ENCODE data around the gene LRGUK.

GRCh38 chr7:131524108-131524537 lies 32.3 kb downstream of the PODXL start:
- PRO-cap, 3 experiments, result no peak in any of the 3 experiments
- RRBS, result no CpG with 5 or more reads among the region's 2 CpGs

DNA sequence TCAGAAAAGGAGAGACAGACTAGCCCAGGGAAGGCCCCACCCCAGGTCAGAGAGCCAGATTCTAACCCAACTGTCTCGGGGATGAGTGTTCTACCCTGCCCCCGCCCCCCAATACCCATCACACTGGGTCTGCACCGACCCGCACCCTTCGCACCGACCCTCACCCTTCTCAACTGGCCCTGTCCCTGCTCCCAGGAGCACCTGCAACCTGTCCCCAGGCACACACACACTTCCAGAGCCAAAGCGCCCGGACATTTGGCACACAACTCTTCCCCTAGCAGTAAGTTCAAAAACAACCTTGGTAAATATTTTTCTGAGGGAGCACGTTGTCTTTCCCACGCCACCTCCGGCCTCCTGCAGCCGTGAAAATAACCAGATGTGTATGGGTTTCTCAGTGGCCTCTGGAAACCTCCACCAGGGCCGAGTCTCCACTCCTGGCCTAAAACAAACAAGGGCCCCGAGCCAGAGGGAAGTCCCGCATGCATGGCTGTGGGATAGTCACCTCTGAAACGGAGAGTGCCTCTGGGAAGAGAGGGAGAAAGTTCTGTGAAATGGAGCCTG lies 16.0 kb downstream of the PODXL start:
- PRO-cap, 3 experiments, result no peak in any of the 3 experiments
- RRBS, result 7% methylated on average over 4 of the region's 16 CpGs

GRCh38 chr7:131556711-131557419 lies 437 bp upstream of the PODXL start:
- PRO-cap, 3 experiments, result peak in 3 of 3 experiments; most common plus-strand start chr7:131556801 (in 3)
- RRBS, result 1% methylated on average over 28 of the region's 48 CpGs

DNA sequence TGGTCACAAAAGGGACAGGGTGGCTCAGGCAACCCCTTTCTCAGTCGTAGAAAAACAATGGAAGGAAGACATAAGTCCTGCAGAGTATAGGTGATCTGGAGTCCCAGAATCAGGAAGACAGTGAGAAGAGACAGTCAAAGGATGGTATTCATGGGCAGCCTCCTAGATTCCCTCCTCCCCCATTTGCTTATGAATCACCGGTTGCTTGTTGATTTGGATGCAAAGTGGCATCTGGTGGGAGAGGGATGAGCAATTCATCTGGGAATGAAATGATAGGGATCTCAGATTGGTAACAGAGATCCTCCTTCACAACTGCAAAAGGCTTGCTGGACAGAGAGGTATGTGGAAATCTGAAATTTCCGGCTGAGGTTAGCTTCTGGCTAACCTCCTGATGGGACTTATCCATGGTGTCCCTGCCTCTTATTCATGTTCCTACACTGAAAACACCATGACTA lies 48.3 kb upstream of the PODXL start:
- PRO-cap, 3 experiments, result no peak in any of the 3 experiments
- RRBS, result no CpG with 5 or more reads among the region's 3 CpGs

DNA sequence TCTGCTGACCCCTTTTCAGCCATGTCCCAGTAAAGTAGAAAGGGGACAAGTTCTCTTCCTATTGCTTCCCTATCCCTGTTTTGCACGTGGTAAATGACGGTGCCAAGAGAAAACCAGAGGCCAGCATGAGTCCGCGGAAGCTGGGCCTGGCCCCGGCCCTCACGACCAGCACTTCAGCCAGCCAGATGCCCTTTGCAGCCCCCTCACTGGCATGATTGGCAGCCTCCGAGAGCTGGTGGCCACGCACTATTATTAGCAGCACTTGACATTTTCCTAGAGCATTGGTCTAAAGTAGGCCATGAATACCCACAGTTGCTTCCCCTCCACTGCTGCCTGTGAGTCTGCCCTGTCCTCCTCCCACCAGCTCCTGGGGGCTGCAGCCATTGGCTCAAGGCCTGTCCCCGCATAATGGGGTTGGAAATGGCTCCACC lies 369.1 kb downstream of the PLXNA4 start:
- PRO-cap, 3 experiments, result no peak in any of the 3 experiments
- RRBS, result no CpG with 5 or more reads among the region's 9 CpGs

DNA sequence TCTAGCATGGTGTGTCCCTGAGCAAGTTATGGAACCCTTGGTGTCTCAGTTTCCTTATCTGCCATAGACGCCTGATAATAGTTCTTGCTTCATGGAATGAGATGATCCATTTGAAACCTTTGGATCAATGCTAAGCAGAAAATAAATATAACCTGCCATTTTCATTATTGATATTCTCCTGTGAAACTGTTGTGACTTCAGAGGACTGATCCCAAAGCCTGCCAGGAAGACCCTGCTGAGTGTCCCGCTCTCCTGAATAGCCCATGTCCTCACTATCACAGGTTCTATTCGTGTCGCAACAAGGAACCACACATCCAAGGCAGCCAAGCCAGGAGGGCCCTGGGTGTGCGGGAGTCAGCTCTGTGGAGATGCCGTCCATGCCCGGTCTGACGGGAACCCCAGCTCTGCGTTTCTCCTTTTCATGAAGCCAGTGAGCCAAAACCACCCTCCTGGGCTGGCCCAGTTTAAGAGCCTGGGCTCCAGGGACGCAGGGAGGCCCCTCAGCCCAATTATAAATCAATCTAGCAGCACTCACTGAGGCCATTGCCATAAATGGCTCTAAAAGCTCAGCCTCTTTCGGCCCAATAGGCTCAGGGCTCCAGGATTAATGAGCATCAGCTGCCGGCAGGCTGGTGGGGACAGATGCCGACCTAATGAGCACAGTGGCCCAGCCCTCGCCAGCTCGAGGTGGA lies 178.0 kb downstream of the PLXNA4 start:
- PRO-cap, 3 experiments, result no peak in any of the 3 experiments
- RRBS, result no CpG with 5 or more reads among the region's 15 CpGs

GRCh38 chr7:132425322-132425701 lies 151.0 kb downstream of the PLXNA4 start:
- PRO-cap, 3 experiments, result no peak in any of the 3 experiments
- RRBS, result no CpG with 5 or more reads among the region's 3 CpGs

DNA sequence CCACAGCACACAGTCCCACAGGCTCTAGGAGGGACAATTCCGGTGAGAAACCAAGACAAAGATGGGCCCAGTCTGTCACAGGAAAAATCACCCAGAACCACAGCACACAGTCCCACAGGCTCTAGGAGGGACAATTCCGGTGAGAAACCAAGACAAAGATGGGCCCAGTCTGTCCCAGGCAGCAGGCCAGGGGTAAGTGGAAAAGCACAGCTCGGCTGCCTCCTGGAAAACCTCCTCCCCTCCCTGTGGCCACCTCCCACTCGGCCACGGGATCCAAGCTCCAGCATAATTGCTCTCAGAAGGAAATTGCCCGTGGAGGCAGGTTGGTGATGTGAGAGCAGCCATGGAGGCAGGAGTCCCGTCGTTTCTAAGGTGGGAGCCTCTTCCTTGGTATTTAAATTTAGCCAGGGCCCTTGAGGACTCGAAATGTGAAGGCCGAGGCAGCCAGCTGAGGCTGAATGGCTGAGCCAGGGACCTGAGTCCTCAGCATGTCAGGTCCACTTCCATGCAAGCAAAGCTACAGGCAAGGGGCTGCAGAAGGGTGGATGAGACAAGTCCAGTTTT lies 95.7 kb downstream of the PLXNA4 start:
- PRO-cap, 3 experiments, result no peak in any of the 3 experiments
- RRBS, result 73% methylated on average over 2 of the region's 10 CpGs

DNA sequence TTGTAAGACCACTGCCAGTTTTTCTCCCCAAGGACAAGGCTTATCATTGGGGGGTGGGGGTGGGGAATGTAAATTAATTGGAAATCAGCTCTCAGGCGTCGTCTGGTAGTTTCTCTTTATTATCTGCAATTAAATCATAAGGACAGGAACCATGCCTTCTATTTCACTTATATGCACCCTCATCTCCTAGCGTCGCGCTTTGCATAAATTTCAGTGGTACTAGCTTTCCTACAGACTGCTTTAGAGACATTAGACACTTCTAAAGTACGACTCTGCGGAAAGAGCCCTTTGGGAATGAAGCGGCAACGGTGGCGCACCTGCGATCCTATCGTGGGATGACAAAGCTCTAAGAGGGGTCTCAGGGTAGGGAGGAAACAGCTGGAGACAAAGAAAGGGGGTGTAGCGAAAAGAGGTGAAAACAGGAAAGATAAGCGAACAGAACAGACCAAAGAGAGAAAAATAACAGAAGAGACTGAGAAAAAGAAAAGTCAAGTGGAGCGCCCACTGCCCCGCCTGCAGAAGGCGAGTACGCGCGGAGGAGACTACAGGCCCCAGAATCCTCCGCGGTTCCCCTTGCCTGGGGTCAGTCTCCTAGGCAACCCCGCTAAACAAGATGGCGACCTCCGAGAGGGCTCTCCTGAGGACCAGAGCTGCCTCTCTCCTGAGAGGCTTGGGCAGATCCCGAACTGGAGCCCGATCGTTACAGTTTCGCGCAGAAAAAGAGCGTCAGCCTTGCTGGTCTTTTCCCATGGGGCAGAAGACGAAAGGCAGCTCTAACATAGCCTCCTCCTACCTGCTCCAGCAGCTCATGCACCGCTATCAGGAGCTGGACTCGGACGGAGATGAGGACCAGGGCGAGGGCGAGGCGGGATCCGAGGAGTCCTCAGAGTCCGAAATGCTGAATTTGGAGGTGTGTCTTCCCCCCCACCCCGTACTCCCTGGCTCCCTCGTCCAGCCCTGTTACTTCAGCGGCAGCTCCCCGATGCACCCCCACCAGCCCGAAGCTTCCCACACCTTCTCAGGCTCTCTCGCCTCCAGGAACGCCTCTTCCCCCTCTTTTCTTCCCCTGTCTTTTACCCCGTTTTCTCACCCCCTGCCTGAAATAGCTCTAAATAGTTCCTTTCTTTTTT lies at the start of gene LRGUK:
Gene LRGUK (plus strand): TSS at position 586 of the 1,130 bp plus-strand sequence.
- PRO-cap, 3 experiments, result no peak in any of the 3 experiments
- RRBS, result no CpG with 5 or more reads among the region's 48 CpGs

GRCh38 chr7:134374183-134374777 lies 57.5 kb upstream of the SLC35B4 start:
- PRO-cap, 3 experiments, result no peak in any of the 3 experiments
- RRBS, result no CpG with 5 or more reads among the region's 2 CpGs

DNA sequence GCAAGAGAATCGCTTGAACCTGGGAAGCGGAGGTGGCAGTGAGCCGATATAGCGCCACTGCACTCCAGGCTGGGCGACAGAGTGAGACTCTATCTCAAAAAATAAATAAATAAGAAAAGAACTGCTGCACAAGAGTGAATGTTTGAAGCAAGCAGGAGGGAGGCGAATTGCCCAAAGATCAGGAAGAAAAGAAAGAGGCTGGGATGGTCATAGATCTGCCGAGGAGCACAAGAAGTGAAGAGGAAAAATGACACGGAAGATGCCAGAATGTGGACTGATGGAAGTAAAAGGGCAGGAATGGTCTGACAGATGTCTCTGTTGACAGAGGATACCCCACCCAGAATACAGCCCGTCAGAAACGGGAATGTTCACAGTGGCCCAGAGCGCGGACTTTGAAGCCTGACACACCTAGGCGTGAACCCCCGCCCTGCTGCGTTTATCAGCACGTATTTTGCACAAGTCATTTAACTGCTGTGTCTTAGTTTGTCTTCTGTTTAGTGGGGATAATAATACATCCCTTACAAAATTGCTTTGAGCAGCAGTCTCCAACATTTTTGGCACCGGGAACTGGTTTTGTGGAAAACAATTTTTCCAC lies 27.2 kb downstream of the AKR1B1 start:
- PRO-cap, 3 experiments, result no peak in any of the 3 experiments
- RRBS, result no CpG with 5 or more reads among the region's 17 CpGs

GRCh38 chr7:134542189-134542640 lies 6.7 kb upstream of the AKR1B15 start:
- PRO-cap, 3 experiments, result no peak in any of the 3 experiments
- RRBS, result no CpG with 5 or more reads among the region's 6 CpGs

- PRO-cap, 3 experiments, result no peak in any of the 3 experiments
- RRBS, result no CpG with 5 or more reads among the region's 4 CpGs
Measured at GRCh38 chr7:134554195-134554595, 5.3 kb downstream of the AKR1B15 start.

GRCh38 chr7:134783054-134784107 lies 3.9 kb downstream of the CALD1 start:
- PRO-cap, 3 experiments, result no peak in any of the 3 experiments
- RRBS, result no CpG with 5 or more reads among the region's 13 CpGs

- PRO-cap, 3 experiments, result no peak in any of the 3 experiments
- RRBS, result no CpG with 5 or more reads among the region's 2 CpGs
Measured at GRCh38 chr7:134835158-134835450, 55.7 kb downstream of the CALD1 start.

DNA sequence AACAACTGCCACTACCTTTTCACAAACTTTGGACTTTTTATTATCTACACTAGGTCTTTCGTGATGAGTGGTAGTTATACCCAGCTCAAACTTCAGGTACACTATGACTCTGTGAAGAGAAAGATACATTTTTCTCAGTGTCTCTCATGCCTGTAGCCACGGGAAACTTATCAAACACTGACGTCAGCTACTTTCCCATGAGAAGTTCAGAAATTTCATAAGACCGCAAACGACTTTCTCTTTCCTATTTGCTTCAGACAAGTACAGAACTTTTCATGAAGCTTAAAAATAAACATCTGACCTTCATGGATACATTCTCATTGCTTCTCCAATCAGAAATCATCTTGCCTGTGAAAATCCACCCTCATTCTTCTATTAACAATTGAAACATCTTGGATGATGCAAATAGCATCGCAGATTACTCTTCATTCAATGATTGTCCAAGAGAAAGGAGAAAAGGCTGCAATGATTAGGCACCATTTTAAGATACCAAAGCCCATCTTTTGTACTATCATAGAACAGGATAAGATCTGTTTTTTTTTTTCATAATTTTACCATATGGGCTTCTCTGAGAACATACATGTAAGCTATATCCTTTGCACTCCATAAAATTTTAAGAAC lies 57.2 kb downstream of the CALD1 start:
- PRO-cap, 3 experiments, result no peak in any of the 3 experiments
- RRBS, result no CpG with 5 or more reads among the region's 6 CpGs

- PRO-cap, 3 experiments, result no peak in any of the 3 experiments
- RRBS, result no CpG with 5 or more reads among the region's 2 CpGs
Measured at GRCh38 chr7:134890641-134891027, 95.7 kb upstream of the AGBL3 start.

GRCh38 chr7:134901381-134902200 lies 84.7 kb upstream of the AGBL3 start:
- PRO-cap, 3 experiments, result no peak in any of the 3 experiments
- RRBS, result no CpG with 5 or more reads among the region's 6 CpGs

- PRO-cap, 3 experiments, result no peak in any of the 3 experiments
- RRBS, result no CpG with 5 or more reads among the region's 3 CpGs
Measured at GRCh38 chr7:135152488-135153135, 4.7 kb downstream of the TMEM140 start.

GRCh38 chr7:135204277-135204489 lies 7.1 kb downstream of the WDR91 start:
- PRO-cap, 3 experiments, result no peak in any of the 3 experiments
- RRBS, result no CpG with 5 or more reads among the region's 4 CpGs

Measured in breast (tissue), 4 donors.